ENCODE measurements around a stretch of chr1.

DNA sequence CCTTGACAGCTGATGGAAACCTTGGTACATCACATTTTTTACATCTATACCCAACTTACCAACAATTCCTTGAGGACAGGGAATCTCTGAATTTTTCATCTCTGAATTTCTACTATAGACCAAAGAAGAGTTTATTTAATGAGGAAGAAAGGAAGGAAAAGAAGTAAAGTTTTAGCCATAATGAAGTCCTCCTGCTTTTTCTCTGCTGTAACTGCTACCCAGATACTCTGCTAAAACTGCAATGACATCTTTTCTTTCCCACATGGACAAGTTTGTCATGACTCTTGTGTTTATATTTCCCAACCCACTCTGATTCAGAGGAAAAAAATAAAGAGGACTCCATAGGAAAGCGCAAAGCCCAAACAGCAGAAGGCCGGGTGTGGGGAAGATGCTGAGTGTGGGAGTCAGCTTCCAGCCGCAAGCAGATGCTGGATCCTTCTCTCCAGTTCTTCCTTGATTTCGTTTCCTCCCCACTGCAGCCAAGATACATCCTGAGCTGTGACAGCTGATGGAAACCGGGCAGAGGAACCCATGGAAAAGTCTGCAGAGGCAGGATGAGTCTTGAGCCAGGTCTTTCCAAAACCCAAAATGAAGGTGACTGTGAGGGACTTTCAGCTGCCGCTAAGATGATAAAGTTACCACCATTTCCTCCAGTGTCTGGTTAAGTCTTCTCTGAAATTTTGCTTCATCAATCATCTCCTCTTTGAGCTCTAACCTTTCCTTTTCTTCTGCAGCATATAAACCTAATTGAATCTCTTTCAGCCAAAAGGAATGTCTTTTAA lies 498.2 kb downstream of the PLPP3 start:
- RRBS: no CpG with 5 or more reads among the region's 6 CpGs

GRCh38 chr1:56200393-56200889 lies 378.9 kb downstream of the PLPP3 start:
- RRBS: no CpG with 5 or more reads among the region's 4 CpGs

DNA sequence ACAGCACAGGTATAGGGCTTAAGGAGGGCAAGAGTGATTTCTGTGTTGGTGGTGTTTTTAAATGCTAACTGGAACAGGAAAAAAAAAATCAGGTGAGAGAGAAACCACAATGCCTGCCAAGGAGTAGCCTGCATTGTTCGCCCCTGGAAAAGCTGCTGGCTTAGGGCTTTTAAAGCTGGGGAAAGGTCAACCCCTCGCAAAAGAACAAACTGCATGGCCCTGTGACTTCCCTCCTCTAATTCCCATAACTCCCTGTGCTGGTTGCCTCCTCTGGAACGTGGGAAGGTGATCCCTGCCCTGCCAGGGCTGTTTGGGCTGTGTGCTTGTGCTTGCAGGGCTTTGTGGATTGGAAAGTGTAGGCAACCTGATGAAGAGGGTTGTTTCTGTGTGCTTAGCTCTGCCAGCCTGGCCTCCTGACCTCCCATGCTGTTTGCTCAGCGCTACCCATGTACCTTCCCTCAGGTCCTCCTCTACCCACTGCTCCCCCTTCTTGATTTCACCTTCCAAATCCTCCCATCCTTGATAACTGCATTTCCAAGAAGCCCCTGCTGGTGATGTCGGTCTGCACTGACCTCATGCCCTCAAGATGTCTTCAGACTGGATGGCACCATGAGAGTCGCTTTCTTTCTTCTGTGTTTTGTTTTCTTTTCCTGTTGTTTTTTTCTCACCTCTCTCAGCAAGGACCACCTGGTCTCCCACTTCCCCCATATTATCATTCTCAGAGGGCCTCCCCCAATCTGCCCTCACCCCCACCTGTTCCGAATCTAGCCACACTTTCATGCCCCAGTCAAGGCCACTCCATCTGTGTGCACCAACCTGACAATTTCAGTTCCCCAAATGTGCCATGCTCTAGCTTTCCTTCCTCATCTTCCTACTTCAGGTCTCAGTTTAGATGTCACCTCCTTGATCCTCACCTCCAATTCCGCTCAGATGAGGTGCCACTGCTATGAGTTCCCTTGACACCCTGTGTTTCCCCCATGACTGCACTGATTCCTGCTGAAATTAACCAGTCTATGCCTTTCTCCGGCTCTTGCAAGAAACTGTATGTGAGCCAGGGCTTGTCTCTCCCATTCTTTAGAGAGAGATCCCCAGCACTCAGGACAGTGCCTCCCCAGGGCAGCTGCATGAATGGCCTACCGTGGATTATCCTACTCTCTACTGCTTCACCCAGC lies 146.5 kb downstream of the PLPP3 start:
- RRBS: no CpG with 5 or more reads among the region's 10 CpGs

GRCh38 chr1:56452848-56453929 lies 126.2 kb downstream of the PLPP3 start:
- RRBS: 26% methylated on average over 2 of the region's 12 CpGs

GRCh38 chr1:56466181-56466973 lies 113.0 kb downstream of the PLPP3 start:
- RRBS: no CpG with 5 or more reads among the region's 2 CpGs

GRCh38 chr1:56506888-56507298 lies 72.5 kb downstream of the PLPP3 start:
- RRBS: no CpG with 5 or more reads among the region's 2 CpGs

GRCh38 chr1:56508035-56509385 lies 70.9 kb downstream of the PLPP3 start:
- RRBS: no CpG with 5 or more reads among the region's 10 CpGs

DNA sequence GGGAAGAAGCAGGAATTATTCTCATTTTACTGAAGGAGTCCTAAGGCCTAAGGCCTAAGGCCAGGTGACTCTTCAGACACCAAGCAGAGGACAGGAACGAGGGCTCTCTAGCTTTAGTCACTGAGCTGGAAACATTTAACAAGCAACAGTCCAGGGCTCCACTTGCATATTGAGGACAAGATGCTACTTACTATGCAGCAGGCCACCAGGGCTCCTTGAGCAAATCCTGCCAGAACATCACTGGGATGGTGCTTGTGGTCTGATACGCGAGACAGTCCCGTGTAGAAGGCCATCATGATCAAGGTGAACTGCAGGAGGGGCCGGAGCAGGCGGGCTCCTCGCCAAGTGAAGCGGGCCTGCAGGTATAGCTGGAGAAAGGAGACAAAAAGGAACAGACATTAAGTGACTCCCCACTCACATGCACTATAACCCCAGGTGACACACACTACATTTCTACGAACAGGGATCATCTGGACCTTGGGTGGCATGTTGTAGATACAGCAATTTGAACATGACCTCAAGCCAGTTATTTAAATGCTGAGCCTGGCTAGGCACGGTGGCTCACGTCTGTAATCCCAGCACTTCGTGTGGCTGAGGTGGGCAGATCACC lies 67.5 kb downstream of the PLPP3 start:
- RRBS: no CpG with 5 or more reads among the region's 12 CpGs

DNA sequence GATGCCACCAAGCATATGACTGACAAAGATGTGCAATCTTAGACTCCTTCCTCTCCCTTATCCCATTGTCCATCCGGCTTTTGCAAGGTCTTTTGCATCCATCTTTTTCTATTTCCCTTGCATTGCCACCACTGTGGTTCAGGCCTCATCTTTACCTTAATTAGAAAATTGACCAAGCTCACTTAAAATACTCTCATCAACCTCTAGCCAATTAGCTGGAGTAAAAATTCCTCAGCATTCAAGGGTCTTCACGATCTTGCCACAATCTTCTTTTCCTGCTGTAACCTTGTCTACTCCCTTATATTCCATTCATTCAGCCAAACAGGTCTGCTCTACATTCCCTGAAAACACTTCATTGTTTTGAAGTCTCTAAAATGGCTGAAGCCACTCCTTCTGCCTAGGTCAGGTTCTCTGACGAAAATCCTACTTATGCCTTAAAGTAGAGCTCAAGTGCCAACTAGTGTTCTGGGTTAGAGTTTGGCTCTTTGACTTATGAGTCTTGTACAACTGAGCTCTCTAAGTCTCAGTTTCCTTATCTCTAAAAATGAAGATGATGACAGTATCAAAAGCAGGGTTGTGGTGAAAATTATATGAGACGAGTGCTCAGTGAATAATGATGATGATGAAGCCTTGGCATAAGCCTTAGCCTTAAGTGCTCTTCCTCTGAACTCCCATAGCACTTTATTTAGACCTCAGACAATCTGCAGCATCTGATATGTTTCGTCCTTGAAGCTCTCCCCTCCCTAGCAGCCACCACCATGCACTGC lies 48.7 kb downstream of the PLPP3 start:
- RRBS: no CpG with 5 or more reads among the region's 5 CpGs

GRCh38 chr1:56545403-56546287 lies 33.7 kb downstream of the PLPP3 start:
- RRBS: no CpG with 5 or more reads among the region's 13 CpGs

- RRBS: 84% methylated on average over 3 of the region's 13 CpGs
Measured at GRCh38 chr1:56549219-56550751, 29.6 kb downstream of the PLPP3 start.

DNA sequence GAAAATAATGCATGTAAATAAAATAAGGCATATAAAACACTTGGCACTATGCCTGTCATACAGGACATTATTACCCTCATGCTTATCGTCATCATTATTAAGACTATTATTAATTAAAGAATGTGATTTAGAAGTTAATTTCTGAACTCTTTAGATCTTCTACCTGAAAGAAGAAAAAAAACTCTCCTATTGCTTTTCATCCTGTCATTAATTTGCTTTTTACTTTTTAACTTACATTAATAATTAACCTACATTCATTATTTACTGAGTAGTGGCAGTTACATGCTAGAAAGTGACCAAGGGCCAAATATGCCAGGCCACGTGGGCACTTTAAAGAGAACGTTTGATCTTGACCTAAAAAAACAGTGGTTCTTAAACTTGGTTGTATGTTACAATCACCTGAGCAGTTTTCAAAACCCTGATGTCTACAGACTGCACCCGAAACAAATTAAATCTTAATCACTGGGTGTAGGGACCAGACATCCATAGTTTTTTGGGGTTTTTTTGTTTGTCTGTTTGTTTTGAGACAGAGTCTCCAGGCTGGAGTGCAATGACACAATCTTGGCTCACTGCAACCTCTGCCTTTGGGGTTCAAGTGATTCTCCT lies 46.1 kb downstream of the C8B start:
- RRBS: no CpG with 5 or more reads among the region's 4 CpGs

DNA sequence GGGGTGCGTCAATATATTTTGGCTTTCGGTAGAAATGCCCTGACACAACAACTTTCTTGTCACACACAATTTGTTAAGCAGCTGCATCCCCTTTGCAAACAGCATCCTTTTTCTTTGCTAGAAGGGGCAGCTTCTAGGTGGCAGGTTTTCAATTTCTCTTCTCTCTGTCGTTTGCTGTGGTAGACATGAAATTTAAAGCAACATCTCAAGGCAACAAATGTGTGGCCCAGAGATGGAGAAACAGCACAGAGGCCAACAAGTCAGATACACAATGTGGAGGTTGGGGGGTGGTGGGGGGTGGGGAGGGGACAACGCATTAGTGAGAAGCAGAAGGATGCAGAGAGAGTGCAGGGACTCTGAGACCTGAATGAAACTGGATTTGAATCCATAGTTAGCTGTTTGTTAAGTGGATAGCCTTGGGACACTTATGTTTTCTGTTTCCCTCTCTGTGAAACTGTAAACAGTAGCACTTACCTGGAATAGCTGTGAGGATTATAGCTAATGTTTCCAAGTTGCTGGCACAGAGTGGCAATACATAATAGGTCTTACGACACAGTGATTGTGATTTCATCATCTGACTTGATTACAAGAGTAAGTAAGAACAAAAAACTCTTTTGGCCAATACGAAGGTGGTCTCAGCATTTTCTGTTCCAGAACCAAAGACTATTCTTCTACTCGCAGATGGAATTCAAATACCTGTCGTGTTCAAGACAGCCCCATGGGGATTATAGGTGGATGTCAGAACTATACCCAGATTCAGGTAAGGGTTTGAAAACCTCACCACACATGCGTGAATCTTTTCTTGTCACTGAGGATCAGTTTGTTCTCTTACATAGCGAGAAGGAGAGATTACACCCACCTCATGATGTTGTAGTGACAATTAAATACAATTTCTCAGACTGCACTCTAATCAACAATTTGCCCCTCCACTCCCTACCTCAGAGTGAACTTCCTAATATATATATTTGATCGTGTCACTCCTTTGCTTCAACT lies 2.2 kb downstream of the C8B start:
- RRBS: no CpG with 5 or more reads among the region's 11 CpGs

DNA sequence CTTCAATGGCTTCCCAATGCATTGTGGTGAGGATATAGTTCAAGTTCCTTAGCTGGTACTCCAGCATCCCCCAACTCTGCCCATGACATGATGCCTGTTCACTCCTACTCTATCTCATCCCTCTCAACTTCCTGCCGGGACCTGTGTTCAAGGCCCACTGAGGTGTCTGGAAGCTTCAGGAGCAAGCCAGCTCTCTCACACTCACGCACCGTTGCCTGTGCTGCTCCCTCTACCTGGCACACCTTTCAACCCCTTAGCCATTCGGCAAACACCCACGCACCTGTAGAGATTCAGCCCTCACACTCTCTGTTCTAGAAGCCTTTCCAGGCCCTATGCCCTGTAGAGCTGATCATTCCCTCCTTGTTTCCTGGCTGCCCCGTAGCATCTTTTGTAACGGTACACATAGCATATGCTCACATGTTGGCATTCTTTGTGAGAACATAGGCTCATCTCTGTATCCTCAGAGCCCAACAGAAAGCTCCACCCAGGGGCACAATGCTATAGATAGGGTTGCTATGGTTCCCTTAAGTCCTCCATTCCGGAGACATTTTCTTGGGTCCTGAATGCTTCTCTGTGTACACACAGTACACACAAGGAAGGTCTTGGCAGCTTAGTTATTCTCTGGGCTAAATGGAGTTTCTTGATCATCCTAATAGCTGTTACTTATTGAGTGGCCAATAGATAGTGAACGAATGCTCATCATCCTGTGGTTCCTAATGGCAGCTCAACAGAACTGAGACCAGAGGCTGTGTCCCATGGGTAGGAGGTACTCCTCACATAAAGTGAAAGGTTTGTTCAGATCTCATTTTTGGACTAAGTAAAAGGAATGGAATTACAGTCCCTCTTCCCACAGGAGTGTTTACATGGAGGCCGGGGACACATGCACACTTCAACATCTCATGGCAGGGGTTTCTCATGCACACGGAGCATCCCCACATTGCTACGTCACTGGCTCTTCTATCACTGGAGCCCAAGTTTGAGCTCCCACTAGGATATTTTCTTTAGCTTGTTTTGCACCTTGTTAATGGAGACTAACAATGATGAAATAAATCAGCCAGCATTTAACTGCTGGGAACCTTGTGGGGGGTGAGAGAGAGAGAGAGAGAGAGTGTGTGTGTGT lies 1.2 kb downstream of the C8B start:
- RRBS: no CpG with 5 or more reads among the region's 12 CpGs

- RRBS: no CpG with 5 or more reads among the region's 11 CpGs
Measured at GRCh38 chr1:56967682-56968332, 2.0 kb upstream of the C8B start.

GRCh38 chr1:57278645-57278895 lies 145.3 kb downstream of the DAB1 start:
- RRBS: no CpG with 5 or more reads among the region's 3 CpGs

GRCh38 chr1:57307343-57307542 lies 116.6 kb downstream of the DAB1 start:
- RRBS: no CpG with 5 or more reads among the region's 2 CpGs

All from T47D (cell line).